GM06990 (cell line): ENCODE data around the genes NT5DC2, ITIH3, ITIH4, CHDH, ACTR8 and CACNA2D3.

- RRBS = no CpG with 5 or more reads among the region's 64 CpGs
Measured at GRCh38 chr3:52518047-52519327, 15.2 kb downstream of the NT5DC2 start.

DNA sequence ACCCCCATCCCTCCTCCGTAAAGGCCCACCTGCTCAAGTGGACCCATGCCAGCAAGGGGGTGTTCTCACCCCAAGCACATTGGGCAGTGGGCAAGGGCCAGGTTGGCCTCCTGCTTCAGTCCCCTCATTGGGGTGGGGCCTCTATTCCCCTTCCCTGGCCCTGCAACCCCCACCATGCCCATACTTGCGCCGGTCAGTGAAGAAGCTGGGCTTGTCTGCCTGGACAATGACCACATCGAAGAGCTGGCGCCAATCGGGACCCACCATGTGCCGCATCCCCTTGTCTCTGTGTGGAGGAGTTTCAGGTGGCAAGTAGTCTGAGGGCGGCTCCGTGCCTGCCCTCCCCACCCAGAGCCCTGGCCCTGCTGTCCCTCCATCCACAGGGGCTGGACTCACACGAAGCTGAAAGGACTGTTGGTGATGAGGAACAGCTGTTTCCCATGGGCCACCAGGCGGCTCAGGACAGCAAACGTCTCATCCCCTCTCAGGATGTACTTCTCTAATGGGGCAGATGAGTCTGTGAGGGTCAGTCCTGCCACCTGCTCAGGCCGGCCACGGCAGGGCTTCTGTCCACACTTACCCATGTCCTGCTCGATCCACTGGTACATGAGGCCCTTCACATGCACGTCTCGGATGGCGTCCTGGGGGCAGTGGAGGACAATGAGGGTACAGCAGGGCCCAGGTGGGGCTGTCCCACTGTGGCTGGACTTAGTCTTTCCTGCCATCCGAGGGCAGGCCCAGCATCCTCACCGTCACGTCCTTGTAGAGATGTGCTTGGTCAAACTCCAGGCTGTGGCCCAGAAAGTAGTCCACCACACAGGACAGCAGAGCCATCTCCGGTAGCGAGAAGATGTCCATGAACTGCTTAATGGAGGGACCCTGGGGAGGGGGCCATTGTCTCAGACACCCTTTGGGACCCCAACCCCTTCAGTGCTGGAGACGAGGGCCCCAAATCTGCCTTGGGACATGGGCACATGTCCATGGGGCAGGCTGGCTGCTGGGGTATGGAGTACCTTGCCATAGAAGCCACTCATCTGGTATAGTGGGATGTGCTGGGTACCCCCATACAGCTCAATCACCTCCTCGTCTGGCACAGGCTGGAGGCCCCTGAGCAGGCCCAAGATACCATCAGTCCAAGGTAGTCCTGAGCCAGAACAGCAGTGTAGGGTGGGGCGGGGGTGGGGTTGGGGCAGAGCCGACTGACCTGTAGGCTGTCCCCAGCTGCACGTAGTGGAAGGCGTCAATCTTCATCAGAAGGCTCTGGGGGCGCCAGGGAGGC, 5.8 kb downstream of the NT5DC2 start:
- RRBS = no CpG with 5 or more reads among the region's 30 CpGs

GRCh38 chr3:52533055-52533928, at the start of gene NT5DC2:
NT5DC2 (minus strand) TSS chr3:52533857.
- RRBS = 9% methylated on average over 24 of the region's 121 CpGs

GRCh38 chr3:52614358-52615145, 71.3 kb upstream of the GNL3 start:
- RRBS = no CpG with 5 or more reads among the region's 8 CpGs

- RRBS = no CpG with 5 or more reads among the region's 5 CpGs
Measured at GRCh38 chr3:52681592-52682579, 3.9 kb upstream of the GNL3 start.

DNA sequence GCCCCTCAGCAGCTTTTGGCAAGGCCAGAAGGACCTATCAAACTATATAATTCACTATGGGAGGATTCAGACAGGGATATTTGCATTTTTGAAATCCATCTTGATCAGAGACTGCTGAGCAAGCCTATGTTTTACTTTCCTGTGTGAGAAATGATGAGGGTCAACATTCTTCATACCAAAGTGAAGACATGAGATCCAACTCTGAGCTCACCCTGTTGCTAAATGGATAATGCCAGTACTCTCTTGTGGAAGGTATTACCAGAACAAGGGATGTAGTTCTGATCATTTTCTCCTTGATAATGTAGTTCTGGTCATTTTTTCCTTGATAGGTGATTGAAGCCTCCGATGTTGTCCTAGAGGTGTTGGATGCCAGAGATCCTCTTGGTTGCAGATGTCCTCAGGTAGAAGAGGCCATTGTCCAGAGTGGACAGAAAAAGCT, 2.9 kb downstream of the GNL3 start:
- RRBS = no CpG with 5 or more reads among the region's 1 CpG

DNA sequence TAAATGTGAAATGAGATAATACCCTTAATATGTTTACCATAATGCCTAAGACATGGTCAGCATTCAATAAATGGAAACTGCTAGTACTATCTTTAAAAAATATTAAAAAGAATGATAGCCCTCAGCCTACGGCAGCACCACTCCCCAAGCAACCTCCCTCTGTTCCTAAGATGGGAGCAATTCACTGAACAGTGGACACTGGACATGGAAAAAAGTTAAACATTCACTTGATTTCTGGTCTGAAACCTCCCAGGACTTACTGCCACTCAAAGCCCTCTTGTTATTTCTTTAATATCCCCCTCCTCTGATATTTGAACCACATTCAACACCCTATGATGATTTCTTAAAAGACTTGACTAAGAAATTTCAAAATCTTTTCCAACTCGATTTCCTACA, 27.0 kb downstream of the NEK4 start:
- RRBS = no CpG with 5 or more reads among the region's 2 CpGs

DNA sequence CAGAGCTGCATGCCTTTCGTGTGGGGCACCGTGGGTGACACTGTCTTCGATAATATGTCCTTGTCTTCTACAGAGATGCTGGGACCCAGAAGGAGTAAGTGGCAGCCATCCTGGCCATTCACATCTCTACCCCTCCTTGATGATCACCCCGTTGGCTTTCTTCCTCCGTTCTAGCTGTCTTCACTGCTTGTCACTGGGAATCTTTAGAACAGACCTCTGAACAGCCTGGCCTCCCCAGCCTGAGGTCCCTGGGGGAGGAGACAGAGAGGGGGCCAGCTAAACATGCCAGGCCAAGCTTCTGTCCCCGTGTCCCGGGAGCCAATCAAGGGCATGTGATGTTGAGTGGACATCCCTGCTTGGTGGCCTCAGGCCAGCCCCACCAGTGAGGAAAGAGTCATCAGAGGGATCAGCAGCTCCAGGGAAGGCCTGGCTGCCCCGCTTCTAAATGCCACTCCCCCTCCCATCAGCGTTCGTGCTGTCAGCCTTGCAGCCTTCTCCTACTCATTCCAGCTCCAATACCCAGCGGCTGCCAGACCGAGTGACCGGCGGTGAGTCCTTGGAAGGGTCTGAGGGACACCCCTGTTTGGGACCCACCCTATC, 7.0 kb upstream of the ITIH3 start:
- RRBS = no CpG with 5 or more reads among the region's 14 CpGs

GRCh38 chr3:52794463-52794989, at the start of gene ITIH3:
ITIH3 (plus strand) TSS chr3:52794796.
- RRBS = 52% methylated on average over 4 of the region's 13 CpGs

DNA sequence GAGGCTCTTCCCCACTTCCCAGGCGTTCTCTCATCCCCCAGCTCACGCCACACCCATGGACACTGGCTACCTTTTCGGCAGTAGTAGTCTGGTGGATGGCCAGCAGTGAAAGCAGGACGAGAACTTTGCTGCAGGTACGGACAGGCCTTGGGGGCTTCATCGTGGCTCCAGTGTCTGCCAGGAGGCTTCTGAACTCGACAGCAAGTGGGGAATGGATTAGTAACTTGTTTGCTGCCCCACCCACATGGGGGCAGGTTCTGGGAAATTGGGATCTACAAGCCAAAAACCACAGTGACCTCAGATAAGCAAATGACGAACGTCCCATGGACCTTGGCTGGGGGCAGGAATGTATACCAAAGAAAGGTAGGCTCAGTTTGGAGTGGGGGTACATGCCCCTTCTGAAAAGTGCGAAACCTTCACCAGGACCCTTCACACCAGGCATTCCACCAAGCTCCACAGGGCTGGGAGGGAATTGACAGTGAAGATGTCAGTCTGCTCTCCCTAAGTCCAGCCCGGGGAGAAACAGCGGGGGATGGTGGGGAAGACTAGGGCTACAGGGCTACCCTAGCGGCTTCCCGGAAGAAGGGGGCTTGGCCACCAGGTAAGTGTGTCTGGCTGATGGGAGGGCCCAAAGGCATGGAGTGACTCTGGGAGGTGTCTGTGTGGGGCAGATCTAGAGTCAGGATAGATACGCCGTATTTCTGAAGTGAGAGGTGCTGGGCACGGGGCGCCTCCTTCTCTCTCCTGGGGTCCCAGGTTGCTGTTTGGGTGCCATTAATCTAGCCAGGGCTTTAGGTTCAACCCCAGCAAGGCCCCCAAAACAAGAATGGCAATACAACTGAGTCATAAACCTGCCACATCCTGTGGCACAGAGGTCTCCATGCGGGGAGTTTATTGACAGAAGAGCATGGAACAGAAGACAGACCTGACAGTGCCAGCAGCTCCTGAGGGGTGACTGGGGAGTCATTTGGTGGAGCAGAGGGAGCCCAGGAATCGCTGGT, at the start of gene ITIH4:
Gene ITIH4 (minus strand): TSS at position 190 of the 1,001 bp plus-strand sequence.
- RRBS = 98% methylated on average over 4 of the region's 20 CpGs

- RRBS = no CpG with 5 or more reads among the region's 9 CpGs
Measured at GRCh38 chr3:52848511-52849268, 13.9 kb upstream of the MUSTN1 start.

- RRBS = no CpG with 5 or more reads among the region's 7 CpGs
Measured at GRCh38 chr3:53132279-53132825, 2.1 kb upstream of the RFT1 start.

GRCh38 chr3:53179381-53180048, 18.5 kb downstream of the PRKCD start:
- RRBS = no CpG with 5 or more reads among the region's 26 CpGs

DNA sequence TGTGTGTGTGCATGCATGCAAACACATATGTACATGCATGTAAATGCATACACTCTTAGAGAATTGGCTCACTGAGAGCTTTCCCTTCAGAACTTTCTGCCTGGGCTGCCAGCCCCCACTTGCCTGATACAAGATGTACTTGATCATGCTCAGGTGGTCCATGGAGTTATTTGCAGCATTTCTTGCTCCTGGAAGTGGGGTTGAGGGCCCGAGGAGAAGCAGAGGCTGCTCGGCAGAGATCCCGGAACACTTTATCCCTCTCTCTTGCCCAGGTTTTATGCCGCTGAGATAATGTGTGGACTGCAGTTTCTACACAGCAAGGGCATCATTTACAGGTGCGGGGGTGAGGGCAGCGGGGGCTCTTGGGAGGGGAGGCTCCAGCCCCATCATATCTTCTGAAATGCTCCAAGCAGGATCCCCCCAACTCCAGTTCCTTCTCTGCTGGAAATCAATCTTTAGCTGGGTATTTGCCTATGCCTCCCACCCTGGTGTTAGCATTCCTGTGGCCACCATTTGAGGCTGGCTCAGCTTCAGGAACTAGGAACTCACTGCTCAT, 26.1 kb downstream of the PRKCD start:
- RRBS = no CpG with 5 or more reads among the region's 6 CpGs

- RRBS = no CpG with 5 or more reads among the region's 13 CpGs
Measured at GRCh38 chr3:53188838-53189338, 27.9 kb downstream of the PRKCD start.

- RRBS = no CpG with 5 or more reads among the region's 11 CpGs
Measured at GRCh38 chr3:53749260-53749894, 96.8 kb downstream of the CHDH start.

DNA sequence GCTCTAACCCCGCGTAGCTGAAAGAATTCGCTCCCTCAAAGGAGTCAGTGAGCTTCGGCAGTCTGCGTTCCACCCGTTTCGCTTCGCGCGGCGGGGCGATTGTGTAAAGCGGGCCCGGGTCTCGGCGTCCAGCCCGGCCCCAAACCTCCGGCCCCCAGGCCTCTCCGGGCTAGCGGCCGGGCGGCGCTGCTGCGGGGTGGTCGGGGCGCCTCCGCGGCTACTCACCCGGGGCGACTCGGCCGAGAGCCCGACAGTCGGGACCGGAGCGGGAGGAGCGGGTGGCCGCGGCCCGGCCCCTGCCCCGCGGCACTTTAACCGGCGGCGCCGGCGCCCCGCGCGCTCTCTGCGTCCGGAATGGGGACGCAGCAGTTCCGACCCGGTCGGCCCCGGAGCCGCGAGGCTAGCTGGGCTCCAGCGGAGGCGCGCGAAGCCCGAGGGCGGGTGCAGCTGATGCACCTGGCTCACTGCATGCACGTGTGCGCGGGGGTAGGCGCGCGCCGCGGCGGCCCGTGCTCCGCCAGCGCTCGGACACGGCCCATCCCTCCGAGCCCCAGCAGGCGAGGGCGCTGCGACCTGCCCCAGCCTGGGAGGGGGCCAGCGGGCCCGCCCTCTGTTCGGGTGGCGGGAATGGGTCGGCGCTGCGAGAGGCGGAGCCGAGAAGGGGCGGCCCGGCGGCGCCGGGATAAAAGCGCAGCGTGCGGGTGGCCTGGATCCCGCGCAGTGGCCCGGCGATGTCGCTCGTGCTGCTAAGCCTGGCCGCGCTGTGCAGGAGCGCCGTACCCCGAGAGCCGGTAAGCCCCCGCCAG, at the start of gene CHDH:
Gene CHDH (minus strand): TSS at position 562 of the 806 bp plus-strand sequence.
- RRBS = 8% methylated on average over 31 of the region's 113 CpGs

- RRBS = 3% methylated on average over 29 of the region's 73 CpGs
Measured at GRCh38 chr3:53881514-53882604, at the start of gene ACTR8. ACTR8 (minus strand) TSS chr3:53882152.

GRCh38 chr3:54122525-54122899, at the start of gene CACNA2D3:
CACNA2D3 (plus strand) TSS chr3:54122552.
- RRBS = 4% methylated on average over 10 of the region's 59 CpGs

- RRBS = 8% methylated on average over 3 of the region's 33 CpGs
Measured at GRCh38 chr3:54123283-54124176, 1.2 kb downstream of the CACNA2D3 start.